ENCODE results near the gene RASSF10.

- RRBS: no CpG with 5 or more reads among the region's 13 CpGs
These were observed 130.8 kb downstream of the MICAL2 start for GRCh38 chr11:12241039-12241830.

DNA sequence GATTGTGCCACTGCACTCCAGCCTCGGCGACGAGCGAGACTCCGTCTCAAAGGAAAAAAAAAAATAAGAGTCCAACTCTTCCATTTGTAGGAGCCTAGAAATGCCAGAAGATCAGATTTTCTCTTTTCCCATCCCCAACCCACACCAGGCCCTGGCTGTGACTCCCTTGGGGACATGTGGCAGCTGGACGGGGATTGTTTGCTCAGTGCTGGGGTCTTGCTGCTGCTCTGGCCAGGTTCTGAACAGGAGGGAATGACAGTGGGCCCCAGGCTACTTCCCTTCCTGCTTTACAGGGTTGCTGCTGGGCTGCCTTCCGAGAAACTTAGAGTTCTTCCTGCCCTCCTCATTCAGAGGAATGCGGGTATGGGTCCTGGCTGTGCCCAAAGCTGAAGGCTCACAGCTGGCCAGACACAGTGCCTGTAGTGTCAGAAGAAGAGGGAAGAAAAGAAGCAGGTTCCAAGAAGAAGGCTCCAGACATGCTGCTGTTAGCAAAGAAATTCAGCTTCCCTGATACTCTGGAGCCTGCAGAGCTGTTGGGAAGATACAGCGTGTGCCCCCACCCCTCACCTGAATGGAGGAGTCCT is 108.3 kb upstream of the PARVA start:
- RRBS: no CpG with 5 or more reads among the region's 9 CpGs

DNA sequence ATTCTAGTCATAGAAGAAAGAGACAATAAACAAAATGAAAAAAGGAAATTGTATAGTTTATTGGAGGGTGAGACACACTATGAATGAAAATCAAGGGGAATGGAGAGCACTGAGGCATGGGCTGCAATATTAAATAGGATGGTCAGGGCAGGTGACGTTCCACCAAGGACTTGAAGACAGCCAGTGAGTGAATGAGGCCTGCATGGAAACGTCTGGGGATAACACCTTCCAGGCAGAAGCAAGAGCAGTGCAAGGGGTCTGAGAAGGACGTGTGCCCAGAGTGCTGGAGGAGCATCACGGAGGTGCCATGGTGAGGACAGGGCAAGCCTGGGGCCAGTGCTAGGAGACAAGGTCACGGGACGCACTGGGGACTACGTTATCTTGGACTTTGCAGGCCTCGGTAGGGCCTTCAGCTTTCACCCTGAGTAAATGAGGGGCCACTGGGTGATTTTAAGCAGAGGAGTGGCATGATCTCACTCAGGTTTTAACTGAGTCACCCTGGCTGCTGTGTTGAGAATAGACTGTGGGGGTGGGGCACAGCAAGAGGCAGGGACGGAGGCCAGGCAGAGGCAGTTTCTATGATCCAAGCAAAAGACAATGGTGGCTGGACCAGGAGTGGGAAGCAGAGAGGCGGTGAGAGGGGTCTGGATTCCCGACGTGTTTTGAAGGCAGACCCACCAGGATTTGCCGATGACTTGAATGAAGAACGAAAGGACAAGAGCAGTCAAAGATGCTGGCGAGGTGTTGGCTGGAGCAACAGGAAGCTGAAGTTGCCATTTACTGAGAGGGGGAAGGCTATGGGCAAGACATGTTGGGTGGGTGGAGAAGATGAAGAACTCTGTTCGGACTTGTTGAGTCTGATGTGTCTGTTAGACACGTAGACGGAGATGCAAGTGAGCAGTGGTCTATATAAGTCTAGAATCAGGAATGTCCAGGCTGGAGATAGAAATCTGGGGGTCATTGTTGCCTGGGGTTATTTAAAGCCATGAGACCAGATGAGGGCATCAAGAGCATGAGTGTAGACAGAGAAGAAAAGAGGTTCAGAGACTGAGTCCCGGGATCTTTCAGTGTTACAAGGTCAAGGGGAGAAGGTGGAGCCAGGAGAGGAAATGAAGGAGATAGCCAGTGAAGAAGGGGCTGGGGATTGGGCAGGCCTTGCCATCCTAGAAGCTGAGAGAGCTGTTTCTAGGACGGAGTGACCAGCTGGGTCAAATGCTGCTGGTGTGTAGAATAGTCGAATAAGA is 102.6 kb upstream of the PARVA start:
- RRBS: no CpG with 5 or more reads among the region's 21 CpGs

DNA sequence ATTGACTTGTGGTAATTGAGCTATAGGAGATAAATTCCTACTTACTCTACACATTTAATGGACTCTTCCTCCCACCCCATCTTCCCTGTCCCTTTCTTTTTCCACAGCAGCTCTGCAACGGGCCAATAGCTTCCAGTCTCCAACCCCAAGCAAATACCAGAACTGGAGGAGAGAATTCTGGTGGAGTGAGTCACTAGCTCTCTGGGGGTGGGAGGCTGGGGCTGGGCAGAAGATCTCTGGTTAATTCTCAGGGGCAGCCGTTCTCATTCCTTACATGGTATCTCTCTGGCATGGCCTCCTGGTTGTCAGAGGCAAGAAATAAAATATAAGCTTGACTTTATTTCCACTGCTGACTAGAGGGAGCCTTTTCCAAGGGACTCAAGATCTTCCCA is 90.4 kb upstream of the PARVA start:
- RRBS: no CpG with 5 or more reads among the region's 2 CpGs

DNA sequence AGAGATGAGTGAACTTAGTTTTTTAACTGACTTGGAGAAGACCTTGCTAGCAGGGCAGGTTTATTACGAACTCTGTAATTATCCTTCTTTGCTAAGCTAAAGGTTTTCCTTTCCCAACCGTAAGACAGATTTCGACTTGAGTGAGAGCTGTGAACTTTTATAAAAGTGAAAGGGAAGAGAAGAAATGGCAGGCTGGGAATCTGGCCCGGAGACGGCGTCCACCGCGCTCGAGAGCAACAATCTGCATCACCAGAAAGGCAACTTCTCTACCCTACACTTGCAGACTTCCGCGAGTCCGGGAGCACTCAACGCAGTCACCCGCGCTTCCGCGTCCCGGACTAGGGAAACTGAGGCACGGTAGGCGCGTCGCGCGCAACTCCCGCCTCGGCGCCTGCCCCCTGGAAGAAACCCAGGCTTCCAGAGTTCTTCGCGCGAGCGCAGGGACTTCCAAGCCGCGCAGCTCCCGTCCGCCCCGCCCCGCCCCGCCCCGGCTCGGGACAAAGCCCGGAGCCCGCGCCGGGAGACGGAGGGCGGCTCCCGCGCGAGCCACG is 484 bp upstream of the TEAD1 start:
- RRBS: 0% methylated on average over 12 of the region's 50 CpGs

DNA sequence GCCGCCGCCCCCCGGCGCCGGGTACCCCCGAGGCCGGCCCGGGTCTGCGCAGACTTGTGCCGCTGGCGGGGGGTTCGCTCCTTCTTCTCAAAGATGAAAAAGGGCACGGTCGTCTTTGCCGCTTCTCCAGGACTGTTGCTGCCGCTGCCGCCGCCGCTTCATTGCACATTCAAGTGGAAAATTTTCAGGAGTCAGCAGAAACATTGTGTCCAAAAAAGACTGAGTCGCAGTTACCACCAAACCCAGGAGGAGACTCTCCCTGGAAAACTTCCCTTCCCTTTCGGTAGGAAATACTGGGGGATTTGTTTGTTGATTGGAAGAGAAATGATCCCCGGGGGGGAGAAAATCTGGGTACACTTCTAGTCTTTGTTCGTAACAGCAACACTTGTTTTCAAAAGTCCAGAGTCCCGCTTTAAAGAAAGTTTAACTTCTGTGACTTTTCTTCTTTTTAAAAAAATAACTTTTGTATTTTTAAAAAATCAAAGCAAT is 1.1 kb downstream of the TEAD1 start:
- RRBS: no CpG with 5 or more reads among the region's 24 CpGs

DNA sequence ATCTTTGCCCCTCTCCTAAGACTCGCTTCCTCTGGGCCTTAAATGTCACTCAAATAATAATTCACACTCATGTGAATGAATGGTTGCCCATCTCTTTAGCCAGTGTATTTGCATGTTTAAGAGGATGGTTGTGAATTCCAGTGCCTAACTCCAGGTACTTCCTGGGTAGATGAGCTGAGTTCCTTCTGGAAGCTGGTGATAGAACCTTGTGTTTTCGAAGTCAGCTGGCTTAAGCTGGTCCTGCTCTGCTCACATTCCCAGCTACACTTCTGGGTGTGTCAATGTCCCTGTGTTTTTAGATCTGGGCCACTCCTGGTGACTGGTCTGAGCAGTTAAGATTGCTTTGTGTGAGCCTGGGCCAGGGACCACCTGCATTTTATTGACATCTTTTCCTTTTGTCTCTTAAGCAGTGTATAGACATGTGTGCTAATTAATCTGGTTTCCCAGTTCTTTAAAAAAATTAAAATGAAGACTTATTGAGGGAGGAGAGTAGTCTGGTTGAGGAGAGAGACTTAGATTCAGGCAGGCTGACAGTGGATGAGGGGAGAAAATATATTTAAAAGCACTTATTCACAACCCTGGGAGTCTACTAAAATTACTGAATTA is 10.7 kb downstream of the TEAD1 start:
- RRBS: no CpG with 5 or more reads among the region's 2 CpGs

- RRBS: no CpG with 5 or more reads among the region's 10 CpGs
These were observed 41.5 kb downstream of the TEAD1 start for GRCh38 chr11:12715641-12716239.

GRCh38 chr11:12773351-12773875 is 99.2 kb downstream of the TEAD1 start:
- RRBS: no CpG with 5 or more reads among the region's 3 CpGs

DNA sequence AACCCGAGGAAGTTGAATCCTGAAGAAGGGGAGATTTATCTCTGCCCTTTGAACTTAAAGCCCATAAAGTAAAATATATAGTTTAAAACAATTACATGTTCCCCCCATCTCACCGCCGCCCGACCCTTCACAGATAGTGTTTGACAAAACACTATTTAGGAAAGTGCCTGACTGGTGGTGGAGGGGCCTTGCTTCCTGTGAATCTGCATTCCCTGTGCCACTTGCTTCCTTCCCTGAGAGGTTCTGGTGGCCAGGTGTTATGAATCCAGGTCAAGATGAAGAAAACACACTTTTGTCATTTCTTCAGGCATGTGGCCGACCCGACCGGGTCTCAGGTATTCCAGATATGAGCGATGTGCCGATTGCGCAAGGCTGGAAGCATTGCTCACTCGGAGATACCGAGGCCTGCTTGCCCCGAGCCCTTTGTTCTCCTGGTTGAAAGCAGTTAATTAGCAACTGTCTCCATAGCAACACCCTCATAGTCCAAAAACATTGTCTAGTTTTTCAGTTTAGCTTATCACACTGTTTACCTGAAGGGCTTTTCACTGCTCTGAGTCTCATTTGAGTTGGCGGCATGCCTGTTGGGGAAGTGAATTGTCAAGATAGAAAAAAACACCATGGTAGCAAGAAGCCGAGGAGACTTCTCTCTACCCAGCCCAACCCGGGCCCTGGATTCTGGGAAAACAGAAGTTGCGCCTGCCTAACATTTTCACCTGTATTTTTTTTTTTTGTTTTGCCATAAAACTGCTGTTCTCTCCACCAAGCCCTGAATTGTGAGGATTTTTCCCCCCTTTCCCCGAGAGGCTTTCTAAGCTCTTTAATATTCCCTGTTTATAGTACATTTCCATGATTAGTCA is 128.4 kb downstream of the TEAD1 start:
- RRBS: no CpG with 5 or more reads among the region's 18 CpGs

DNA sequence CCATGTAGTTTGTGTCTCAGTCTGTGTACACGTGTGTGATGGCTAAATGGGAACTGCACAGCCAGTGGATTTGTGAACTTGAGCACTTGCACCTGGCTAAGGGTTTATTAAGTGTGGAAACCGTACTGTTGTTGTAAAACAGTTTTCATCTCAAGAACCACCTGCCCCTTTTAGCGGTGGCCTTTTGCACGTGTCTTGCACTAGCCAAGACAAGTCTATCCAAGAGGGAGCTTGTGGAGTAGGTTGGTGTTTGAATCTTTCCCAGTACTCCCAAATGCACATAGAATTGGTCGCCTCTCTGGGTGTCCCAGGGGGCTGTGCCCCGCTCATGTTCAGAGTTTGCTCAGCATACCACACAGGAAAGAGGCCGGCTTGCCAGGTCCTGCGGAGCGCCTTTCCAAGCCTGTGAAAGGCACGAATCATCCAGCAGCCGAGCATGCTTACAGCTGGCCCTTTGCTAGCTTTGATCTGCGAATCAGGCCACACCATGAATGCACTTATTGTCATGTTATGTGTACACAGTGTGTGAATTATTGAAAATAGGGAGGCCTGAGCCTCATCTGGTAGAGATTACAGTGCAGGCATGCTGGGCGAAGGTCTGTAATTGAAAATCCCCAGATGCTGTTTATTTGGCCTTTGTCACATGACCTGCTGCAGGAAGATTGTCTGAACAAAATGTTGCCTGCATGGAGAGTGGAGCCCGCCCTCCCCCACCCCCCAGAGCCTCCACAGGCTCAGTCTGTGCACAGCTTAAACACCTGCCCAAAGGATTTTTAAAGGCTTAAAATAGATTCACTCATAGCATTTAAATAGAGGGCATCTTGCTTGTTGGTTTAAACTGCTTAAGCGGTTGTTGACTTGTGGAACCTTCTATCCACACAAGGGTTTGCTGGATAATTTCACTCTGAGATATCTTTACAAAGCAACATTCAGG is 163.3 kb upstream of the RASSF10 start:
- RRBS: no CpG with 5 or more reads among the region's 15 CpGs

DNA sequence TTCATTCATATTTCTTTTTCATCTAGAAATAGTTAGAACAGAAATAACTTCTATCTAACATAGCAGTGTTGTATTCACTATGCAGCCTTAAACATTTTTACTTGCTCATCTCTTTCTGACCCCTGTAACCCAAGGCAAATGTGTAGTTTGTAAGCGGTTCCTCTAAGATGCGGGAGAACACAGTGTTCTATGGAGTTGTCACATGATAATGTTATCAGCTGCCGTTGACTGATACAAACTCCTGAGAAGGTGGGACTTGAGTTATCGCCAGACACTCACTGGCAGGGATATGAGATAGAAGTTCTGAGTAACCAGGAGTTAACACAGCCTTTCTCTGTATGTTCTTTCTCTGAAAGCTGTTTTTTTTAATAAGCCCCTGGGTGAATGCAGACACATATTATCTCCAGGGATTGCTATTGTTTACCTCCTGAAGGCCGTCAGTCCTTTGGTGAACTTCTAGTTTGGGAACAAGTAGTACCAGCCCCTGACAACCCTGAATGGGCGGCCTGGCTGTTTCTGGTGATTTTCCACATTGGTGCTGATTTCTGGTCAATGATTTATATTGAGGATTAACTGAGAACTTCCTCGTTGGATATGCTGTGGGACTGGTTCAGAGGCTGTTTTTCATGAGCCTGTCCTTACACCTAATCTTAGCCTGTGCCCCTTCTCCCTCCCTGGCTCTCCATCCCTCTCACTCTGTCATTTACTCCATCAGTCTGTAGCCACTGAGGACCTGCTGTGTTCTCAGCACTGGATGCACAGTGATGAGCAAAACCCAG is 155.3 kb upstream of the RASSF10 start:
- RRBS: no CpG with 5 or more reads among the region's 7 CpGs

GRCh38 chr11:12866497-12867245 is 142.4 kb upstream of the RASSF10 start:
- RRBS: no CpG with 5 or more reads among the region's 8 CpGs

- RRBS: 15% methylated on average over 13 of the region's 80 CpGs
These were observed at the start of gene RASSF10 for GRCh38 chr11:13008936-13009783. Gene RASSF10 (plus strand): TSS chr11:13009316.

DNA sequence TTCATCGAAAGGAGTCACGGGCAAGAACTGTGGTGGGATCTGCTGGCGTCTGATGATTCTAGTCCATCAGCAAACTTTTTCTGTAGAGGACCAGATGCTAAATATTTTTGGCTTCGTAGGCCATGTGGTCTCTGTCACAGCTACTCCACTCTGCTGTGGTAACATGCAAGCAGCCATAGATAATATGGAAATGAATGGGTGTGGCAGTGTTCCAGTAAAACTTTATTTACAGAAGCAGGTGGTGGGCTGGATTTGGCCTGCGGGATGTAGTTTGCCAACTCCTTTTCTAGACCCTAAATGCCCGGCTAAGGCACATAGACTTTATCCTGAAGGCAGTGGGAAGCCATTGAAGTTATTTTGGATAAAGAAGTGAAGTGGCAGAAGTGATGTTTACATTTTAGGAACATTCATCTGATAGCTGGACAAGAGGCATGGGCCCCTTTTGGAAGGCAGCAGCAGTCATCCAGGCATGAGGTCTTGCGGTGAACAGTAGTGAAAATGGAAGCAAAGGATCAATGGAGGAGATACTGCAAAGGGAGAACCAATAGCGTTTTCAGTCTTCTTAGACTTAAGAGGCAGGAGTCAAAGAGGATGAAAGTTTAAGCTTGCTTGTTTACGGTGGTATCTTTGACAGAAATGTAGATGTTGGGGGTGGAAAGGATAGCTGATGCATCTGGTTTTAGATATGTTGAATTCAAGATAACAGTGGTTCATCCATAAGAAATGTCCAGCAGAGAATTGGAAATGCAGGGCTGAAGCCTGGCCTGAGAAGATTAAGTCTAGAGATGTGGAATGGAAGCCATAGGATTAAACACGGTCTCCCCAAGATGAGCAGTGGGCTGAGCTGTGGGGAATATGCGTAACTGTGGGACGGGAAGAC is 33.1 kb downstream of the BMAL1 start:
- RRBS: no CpG with 5 or more reads among the region's 12 CpGs

GRCh38 chr11:13398903-13400127 is 63.7 kb downstream of the BTBD10 start:
- RRBS: no CpG with 5 or more reads among the region's 27 CpGs

- RRBS: no CpG with 5 or more reads among the region's 5 CpGs
These were observed 2.8 kb downstream of the SPON1 start for GRCh38 chr11:13965200-13965916.

GRCh38 chr11:14340529-14341445 is 18.2 kb downstream of the RRAS2 start:
- RRBS: no CpG with 5 or more reads among the region's 7 CpGs

DNA sequence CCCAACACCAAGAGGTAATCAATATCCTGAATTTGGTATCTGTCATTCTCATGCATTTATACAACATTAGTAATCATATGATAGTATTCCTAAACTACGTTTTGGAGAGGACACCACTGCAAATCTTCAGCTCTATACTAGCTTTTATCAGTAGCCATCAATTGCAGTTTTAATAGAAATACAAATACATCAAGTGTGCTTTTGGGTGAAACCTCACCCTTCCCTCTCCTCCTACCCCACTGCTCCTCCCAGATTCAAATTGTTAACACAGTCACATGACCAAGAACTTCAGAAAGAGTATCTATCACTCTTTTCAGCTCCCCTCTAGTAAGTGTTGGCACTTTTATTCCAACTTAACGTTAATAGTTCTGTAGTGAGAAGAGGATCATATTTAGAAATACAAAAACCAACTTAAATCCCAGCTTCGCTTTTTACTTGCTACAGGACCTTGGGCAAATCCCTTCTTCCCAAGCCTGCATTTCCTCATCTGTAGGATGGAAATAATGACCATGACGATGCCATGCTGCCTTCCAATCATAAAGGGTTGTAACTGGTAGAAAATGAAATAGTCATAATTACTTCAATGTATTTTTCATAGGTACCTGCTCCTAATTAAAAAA is 17.0 kb downstream of the RRAS2 start:
- RRBS: no CpG with 5 or more reads among the region's 4 CpGs

DNA sequence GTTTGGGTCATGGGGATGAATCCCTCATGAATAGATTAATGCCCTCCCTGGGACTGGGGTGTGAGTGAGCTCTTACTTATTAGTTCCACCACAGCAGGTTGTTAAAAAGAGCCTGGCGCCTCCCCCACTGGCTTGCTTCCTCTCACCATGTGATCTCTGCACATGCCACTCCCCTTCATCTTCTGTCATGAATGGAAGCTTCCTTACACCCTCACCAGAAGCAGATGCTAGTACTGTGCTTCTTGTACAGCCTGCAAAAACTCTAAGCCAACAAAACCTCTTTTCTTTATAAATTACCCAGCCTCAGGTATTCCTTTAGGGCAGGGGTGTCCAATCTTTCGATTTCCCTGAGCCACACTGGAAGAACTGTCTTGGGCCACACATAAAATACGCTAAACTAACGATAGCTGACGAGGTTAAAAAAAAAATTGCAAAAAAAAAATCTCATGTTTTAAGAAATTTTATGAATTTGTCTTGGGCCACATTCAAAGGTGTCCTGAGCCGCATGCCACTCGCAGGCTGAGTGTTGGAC is 8.6 kb downstream of the RRAS2 start:
- RRBS: no CpG with 5 or more reads among the region's 7 CpGs